SJSA1 (cell line): ENCODE data around the genes MTIF2, PNPT1 and VRK2.

DNA sequence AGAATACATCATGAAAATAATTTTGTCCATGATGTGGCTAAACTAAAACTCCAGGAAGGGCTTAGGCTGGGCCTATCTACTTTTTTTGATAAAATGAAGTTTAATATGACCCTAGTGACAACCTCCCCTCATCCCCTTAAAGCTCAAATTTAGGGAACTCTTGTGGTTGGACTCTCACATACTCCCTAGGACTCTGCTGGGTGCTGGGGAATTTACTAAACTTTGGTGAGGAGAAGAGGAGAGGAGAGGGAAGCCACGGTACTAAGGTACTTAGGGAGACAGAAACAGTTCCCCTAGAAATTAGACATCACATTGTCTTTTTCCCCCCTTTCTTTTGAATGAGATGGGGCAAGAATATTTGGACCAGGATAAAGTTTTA is 115.8 kb downstream of the SPTBN1 start:
- RAMPAGE, long total RNA = no peak

DNA sequence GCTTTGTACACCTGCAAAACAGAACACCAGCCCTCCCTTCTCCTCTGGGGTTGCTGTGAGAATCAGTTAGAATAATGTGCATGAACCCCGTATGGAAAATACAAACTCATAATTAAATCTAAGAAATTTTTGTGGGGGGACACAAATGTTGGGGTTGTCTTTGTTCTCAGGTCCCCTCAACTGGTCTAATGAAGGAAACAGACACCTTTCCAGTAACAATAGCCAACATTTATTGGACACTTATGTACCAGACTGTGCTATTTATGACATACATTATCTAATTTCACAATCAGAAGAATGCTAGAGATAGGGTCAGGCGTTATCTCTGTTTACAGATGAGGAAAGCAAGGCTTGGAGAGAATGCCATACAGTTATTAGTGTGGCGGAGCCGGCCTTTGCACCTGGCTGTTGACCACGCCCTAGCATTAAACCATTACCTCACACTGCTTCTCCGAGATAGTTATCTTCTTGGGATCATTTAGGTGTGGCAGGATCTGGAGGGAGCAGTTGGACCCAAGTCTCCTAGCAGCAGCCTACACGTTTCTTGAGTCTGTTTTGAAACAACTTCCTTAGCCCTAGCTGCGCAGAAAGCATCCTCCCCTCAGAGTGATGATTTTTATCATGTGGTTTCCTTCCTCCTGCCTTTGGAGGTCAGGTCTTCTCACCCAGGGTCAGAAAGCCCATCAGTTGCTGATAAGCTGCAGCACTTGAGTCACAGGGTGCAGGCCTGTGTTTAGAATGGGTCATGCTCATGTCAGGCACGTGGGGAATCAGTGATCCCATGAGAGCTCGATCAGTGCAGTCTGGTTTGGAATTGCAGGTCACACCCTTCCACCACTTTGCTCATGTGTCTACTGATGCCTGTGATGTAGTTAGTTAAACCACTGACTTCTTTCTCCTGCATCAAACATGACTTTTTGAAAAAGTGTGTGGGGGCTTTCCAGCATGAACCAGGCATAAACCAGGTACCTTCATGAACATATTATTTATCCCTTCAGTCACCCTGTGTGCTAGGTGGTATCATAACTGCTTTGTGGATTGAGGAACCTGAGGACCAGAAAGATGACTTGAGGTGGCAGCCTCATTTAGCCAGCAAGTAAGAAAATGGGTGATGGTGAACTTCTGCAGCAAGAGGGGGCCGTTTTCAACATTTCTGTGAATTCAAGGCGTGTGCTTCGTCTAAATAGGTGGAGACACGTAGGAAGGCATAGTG is 118.2 kb downstream of the SPTBN1 start:
- RAMPAGE, long total RNA = no peak

- RAMPAGE, long total RNA = no peak
Measured at GRCh38 chr2:54611822-54612566, 111.5 kb upstream of the EML6 start.

- RAMPAGE, long total RNA = no peak
Measured at GRCh38 chr2:54624514-54625123, 98.8 kb upstream of the EML6 start.

DNA sequence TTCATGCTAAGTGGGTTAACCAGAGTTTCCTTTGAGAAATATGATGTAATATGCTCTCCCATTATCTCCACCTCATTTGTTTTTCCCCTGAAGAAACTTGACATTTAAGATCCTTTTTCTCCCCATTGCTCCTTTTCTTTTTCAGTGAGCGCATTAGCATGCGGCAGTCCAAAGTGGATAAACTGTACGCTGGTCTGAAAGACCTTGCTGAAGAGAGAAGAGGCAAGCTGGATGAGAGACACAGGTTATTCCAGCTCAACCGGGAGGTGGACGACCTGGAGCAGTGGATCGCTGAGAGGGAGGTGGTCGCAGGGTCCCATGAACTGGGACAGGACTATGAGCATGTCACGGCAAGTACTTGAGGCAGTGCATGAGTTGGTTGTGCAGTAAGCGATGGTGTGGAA is 74.6 kb upstream of the EML6 start:
- RAMPAGE, long total RNA = no peak

DNA sequence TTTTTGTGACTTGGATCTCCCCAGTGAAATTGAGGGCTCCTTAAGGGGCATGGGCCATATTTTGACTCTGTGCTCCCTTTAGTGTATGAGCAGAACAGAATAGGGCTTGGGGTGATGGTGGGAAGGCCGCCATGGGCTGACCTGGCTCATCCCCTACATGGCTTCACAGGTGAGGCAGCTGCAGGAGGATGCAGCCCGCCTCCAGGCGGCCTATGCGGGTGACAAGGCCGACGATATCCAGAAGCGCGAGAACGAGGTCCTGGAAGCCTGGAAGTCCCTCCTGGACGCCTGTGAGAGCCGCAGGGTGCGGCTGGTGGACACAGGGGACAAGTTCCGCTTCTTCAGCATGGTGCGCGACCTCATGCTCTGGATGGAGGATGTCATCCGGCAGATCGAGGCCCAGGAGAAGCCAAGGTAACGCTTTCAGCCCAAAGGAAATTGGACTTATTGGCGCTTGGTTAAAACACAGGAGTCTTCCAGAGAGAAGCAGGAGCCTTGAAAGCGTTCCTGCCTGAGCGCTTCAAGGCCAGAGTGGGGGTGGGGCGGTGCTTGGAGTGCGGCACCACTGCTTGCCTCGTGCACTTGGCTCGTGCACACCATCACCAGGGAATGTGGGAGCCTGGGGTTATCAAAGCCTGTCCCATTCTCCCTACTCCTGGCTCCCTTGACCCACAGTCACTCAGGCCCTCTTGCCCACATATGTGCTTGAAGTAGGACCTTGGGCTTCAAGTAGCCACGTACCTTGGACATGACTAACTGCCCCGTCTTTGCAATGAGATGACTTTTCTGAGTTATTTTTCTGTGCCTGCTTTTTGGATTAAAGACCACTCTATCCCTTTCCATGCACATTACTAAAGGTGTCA is 69.8 kb upstream of the EML6 start:
- RAMPAGE, long total RNA = no peak

DNA sequence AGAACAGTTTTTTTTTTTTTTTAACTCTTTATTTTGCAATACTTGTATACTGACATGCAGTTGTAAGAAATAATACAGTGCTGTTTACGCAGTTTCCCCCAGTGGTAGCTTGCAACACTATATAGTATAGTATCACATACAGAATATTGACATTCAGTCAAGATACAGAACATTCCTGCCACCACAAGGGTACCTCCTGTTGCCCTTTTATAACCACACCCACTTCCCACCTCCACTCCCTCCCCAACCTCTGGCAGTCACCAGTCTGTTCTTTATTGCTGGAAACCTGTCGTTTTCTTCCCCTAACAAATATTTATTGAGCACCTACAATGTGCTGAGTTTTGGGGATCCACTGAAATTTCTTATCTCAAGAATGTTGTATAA is 51.6 kb upstream of the EML6 start:
- RAMPAGE, long total RNA = no peak

- RAMPAGE, long total RNA = no peak
Measured at GRCh38 chr2:54722560-54723041, 861 bp upstream of the EML6 start.

GRCh38 chr2:55000360-55000791 is 49.9 kb downstream of the RTN4 start:
- RAMPAGE, long total RNA = no peak

- RAMPAGE, long total RNA = no peak
Measured at GRCh38 chr2:55018586-55019227, 31.5 kb downstream of the RTN4 start.

- RAMPAGE, long total RNA = no peak
Measured at GRCh38 chr2:55051074-55051647, 910 bp upstream of the RTN4 start.

DNA sequence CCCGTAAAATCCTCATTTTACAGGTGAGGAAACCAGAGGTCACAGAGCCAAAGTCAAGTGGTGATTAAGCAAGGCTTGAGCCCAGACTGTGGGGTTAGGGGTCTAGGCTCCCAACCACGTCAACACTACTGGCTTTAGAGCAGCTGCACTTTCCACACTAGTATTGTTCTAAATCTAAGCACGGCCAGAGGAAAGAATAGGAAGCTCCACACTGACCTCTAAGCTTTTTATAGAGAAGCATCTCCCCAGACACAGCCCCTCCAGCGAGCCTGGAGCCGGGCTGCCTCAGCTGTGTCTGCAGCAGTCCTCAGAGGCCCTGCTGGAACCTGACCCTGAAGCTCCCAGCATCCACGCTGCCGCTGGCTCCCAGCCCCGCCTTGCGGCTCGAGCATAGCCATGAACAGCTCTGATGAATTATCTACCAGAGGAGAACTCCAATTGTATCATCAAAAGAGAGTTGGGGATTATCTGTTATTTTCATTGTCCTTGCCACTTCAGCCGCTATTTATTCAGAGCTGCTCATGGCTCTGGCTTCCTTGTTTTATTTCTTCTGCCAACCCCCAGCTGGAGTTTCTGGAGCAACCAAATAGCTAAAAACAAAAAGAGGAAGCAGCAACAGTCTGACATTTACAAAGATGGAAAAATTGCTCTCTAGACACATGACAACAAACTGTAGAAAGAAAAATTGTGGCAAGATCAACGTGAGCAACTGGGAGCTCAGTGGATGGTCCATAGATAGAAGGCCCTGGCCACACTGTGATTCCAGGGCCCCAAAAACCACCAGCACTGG is 62.2 kb upstream of the RTN4 start:
- RAMPAGE, long total RNA = no peak

- RAMPAGE, long total RNA = no peak
Measured at GRCh38 chr2:55167848-55168446, 64.1 kb downstream of the CLHC1 start.

DNA sequence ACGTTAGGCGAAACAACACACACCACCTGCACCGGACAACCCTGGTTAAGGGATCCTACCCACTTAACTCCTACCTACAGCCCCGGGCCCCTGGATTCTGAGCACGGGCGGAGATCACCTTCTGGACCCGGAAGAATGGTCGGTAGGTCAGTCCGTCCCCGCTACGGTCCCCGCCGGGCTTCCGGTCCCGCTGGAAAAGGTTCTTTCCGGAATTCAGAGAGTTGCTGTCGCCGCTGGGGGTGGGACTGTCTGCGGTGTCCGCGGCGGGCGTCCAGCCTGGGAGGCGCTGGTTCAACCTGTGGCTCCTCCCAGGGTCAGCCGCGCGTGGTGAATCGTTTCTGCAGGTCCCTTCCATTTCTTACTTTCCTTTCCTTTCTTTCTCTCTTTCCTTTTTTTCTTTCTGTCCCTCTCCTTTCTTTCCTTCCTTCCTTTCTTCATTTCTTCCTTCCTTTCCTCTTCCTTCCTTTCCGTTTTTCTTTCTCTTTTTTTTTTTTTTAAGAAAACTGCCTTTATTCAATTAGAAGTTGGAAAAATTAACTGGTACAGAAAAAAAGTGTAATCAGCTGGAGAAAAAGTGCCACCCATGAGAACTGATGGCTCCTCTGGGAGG is at the start of gene MTIF2:
MTIF2 (minus strand) TSS at position 137 of the 610 bp plus-strand sequence.
- RAMPAGE, long total RNA = no peak

- RAMPAGE, long total RNA = no peak
Measured at GRCh38 chr2:55416867-55417120, 2.9 kb downstream of the CCDC88A start.

GRCh38 chr2:55693602-55694199 is at the start of gene PNPT1:
Gene PNPT1, minus strand, starts transcription at chr2:55693844.
- RAMPAGE, long total RNA = start-site peak on the minus strand at chr2:55693823-55693846, 84 and 98 reads in 2 replicates

DNA sequence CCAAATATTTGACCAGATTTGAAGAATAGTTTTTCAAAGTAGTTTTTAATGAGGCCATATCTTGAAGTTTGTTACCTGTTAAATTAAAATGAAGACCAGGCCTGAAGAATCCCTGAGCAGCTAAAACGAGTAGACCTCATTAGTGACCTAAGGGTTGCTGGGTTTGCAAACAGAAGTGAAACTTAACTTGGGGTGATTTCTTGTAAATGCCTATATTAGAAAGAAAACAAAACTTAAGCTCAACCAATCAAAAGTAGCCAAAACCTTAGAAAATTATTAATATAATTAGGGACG is 138.0 kb upstream of the VRK2 start:
- RAMPAGE, long total RNA = no peak

GRCh38 chr2:58023648-58023885 is 23.0 kb upstream of the VRK2 start:
- RAMPAGE, long total RNA = no peak

DNA sequence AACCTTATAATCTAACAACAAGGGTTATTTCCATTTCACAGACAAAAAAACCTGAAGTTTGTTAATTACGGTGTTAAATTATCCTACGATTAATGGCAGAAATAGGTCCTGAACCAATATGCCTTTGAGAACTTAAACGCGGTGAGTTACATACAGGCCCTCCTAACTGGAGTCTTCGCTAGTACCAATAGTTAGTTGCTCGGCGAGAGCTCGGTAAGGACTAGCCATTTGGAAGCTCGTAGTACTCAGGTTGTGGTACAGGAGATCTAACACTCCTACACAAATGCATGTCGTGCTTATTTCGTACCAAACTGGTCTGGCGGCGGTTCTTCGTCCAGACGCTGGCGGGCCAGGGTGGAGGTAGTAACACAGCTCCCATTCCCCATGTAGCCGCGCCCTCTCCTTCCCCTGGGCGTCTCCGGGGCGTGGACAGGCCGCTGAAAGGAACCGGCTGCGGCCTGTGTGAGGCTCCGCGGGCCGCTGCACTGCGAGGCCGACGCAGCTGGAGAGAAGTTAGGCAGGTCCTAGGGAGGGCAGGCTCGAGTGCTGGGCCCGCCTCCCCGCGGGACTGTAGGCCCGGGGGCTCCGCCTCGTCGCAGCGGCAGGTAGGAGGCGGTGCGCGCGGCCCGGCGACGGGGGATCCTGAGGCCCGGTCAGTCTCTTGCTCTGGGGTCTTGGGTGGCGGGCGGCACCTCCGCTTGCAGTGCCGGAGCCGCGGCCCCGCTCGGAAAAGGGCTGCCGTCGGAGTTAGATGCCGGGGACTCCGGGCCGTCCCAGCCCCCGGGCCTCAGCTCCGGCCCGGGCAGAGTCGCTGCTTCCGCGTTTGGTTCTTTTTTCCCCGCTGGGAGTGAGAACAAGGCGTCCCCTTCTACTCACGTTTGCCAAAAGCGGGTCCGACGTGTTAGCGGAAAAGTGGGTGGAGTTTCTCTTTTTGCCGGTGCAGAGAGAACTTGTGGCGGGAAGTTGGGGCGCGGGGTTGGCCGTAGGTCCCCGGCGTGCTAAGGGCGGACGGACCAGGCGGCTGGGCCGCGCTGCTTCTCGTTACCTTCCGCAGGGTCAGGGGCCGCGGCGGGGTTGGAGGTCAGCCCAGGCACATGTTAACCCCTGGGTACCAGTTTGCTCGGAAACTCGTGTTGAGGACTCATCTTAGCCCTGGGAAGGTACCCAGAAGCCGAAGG is at the start of gene VRK2:
VRK2 (plus strand) TSS at position 590 of the 1,178 bp plus-strand sequence.
- RAMPAGE, long total RNA = start-site peak on the plus strand centred at position 444 of the sequence, 47 bp wide, 55 and 69 reads in 2 replicates; start-site peak on the plus strand centred at position 588 of the sequence, 35 bp wide, 90 and 108 reads in 2 replicates

DNA sequence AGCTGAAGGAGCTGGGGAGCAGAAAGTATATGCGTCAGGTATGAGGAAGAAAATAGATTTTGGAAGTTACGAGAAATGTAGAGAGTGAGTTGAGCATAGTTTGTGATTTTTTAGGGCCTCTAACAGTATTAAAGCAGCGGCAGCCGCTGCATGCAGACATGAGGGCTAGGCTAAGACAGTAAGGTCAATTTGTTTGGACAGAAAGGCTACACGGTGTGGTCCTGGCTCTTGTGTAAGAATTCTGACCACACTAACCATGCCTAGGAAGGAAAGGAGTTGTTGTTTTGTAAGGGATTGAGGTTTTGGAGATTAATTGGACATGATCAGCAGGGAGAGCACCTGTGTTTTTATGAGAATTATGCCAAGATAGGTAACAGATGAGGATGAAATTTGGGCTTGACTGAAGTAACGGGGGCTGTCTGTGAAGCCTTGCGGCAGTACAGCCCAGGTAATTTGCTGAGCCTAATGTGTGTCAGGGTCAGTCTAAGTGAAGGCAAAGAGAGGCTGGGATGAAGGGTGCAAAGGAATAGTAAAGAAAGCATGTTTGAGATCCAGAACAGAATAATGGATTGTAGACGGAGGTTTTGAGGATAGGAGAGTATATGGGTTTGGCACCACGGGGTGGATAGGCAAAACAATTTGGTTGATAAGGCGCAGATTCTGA is 68.9 kb downstream of the VRK2 start:
- RAMPAGE, long total RNA = no peak